CD14-positive monocyte (primary cell): Measurements from ENCODE around the genes LCE5A, CRCT1, S100A9, S100A6 and S100A1.

DNA sequence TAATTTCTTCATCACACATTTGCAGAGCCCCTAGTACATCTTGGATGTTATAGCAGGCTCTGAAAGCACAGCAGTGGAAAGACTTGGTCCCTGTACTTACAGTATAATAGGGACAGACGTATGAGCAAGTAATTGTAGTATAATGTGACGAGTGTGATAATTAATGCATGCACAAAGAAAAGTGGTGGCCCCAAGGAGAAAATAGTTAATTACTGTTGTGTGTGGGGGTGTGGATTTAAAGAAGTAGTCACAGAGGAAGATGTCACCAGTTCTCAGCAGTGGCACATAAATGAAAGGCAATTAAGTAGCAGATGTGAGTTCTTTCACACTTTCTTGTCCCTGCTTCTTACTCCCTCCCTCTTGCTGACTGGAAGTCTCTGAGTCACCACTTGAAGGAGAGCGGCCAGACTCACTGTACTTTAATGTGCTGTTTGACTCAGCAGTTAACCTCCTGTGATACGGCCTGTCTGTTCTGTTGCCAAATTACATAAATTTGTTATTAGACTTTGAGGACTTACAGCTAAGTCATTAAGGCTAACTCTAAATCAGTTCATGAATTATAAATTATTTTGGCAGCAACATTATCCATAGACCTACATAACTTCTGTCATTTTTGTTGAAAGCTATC is 20.8 kb downstream of the S100A10 start:
- CAGE, long polyA plus RNA, result no peak

- CAGE, long polyA plus RNA, result no peak
These were observed 11.0 kb upstream of the S100A11 start for GRCh38 chr1:152047524-152048488.

GRCh38 chr1:152510639-152511057 is at the start of gene LCE5A:
LCE5A (plus strand) TSS chr1:152510803.
- CAGE, long polyA plus RNA, result no peak

DNA sequence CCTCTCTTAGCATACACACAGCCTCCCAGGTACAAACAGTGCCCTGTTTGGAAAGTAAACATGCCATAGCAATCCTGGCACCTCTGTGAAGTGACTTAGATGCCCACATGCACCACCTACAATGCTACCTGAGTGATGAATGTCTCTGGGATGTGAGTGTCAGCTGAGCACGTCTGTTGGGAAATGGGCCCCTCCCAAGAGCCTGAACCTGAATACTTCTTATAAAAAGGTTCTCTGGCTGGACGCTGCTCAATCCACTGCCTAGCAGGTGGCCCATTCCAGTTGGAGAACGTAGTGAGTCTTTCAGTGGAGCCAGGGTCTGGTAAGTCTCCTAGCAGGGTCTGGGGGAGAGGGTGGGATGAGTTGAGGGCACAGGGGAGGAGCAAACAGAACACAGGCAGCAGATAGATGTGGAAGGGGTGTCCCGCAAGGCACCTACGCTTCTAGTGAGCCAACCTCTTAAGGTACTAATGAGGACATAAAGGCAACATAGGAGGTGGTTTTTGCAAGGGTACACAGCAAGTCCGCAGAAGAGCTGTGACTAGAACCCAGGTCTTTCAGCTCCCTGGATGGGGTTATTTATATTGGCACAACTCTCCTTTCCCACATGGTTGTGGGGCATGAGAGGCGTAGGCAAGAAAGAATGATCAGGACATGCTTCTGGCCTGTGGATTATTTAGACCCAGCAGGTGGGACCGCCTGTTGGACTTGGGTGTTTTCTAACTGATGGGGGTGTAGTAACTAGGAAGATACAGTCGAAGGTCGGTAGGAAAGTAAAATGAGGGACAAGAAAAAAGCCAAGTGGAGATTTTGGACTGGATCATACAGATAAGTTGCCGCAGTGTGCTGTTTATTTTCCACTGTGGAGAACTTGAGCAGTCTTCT is at the start of gene CRCT1:
TSS of gene CRCT1 (plus strand) at position 252 of the 885 bp plus-strand sequence.
- CAGE, long polyA plus RNA, result no peak

- CAGE, long polyA plus RNA, result no peak
These were observed 4.0 kb upstream of the LCE3E start for GRCh38 chr1:152570614-152570962.

DNA sequence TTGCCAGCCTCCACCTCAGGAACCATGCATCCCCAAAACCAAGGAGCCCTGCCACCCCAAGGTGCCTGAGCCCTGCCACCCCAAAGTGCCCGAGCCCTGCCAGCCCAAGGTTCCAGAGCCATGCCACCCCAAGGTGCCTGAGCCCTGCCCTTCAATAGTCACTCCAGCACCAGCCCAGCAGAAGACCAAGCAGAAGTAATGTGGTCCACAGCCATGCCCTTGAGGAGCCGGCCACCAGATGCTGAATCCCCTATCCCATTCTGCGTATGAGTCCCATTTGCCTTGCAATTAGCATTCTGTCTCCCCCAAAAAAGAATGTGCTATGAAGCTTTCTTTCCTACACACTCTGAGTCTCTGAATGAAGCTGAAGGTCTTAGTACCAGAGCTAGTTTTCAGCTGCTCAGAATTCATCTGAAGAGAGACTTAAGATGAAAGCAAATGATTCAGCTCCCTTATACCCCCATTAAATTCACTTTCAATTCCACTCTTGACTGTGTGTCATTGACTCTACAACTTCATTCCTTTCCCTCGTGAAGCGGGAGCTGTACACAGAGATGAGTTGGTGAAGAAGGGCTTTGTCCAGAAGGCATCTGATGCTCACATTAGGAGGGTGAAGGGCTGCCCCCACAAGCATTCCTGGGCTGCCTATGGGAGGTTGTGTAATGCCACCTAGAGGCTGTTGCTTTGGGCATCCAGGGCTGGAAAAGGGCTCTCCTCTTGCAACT is 1.6 kb downstream of the SPRR1B start:
- CAGE, long polyA plus RNA, result no peak

DNA sequence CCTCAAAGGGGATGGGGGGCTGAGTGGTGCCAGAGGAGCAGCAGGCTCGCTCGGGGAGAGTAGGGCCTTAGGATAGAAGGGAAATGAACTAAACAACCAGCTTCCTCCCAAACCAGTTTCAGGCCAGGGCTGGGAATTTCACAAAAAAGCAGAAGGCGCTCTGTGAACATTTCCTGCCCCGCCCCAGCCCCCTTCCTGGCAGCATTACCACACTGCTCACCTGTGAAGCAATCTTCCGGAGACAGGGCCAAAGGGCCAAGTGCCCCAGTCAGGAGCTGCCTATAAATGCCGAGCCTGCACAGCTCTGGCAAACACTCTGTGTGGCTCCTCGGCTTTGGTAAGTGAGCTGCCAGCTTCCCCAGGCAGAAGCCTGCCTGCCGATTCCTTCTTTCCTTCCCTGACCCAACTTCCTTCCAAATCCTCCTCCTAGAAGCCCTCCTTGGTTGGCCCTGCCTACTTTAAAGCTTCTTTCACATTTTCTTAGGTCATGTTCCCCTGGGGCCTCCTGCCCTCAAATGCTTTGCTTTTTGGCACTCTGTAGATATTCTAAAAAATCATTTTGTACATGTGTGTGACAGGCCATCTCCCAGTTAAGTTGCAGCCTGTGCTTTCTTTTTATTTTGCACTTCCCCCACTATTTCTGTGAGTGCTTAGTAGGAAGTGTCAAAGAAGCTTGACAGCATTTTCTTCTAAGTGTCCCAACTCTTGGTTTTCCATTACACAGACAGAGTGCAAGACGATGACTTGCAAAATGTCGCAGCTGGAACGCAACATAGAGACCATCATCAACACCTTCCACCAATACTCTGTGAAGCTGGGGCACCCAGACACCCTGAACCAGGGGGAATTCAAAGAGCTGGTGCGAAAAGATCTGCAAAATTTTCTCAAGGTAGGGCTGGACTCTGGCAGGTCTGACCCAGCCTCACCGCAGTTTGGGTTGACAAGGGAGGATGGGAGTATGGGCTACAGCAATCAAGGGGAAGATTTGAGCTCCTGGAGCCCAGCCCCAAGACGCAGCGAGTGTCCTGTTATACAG is at the start of gene S100A9:
TSS of gene S100A9 (plus strand) at position 310 of the 1,036 bp plus-strand sequence.
- CAGE, long polyA plus RNA, result no peak

DNA sequence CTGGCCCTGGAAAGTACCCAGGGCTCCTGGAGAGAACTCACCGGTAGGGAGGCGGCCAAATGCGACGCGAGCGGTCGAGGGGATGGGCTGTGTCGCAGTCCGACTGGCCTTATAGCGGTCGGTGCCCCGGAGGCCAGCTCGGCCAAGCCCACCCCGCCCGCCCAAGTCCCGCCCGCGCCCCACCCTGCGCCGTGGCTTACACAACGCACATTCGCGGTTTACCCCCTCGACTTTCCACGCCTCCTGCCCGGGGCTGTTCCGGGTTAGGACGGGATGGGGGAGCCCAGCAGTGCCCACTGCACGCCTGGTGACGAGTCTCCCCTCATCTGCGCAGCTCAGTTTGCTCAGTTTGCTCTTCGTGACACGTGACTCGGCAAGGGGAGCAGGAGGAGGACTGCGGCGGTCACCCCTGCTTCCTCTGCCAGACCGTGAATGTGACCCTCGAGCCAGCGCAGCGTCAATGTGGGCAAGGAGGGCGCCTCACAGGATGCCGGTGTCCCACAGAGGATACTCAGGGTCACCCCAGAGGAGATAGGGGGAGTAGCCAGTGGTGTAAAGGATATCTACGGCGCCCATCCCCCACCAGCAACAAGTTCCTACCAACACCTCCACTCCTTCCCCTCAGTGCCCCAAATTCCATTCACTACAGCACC is at the start of gene S100A6:
TSS of gene S100A6 (minus strand) at position 84 of the 653 bp plus-strand sequence.
- CAGE, long polyA plus RNA, result start-site peak on the minus strand centred at position 80 of the sequence, 106 bp wide, 387 and 510 reads in 2 replicates

- CAGE, long polyA plus RNA, result no peak
These were observed 4.0 kb downstream of the S100A16 start for GRCh38 chr1:153608644-153609622.

- CAGE, long polyA plus RNA, result no peak
These were observed at the start of gene S100A1 for GRCh38 chr1:153627770-153628664. S100A1 (plus strand) TSS chr1:153628434.

GRCh38 chr1:153636337-153636806 is 2.5 kb downstream of the CHTOP start:
- CAGE, long polyA plus RNA, result no peak

DNA sequence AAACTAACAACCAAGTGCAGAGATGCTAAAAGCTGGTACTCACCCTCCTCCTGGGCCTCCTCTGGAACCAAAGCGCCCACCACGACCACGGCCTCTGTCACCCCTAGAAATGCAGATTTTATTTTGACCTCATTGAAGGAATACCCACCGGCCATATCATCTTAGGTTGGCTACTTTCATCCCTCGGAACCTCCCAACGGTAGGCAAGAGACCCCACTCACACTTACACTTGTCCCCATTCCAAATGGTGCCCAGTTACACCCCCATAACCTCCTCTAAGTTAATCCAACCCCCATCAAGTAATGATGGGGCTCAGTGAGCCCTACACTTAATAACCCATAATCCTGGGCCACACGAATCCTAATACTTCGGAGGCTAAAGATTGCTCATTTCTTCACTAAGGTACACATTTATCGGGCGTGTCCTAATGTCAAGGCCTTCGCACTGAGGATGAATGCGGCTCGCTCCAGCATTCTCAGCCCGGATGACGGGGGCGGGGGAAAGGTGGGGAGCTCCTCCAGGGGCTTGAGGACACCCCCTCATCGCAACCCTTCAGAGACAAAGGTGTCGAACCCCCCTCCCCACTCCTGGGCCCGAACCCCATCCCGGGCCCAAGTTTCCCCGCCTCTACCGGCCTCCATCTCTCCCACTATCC is 538 bp downstream of the ILF2 start:
- CAGE, long polyA plus RNA, result no peak

GRCh38 chr1:153688901-153689662 is 10.6 kb downstream of the NPR1 start:
- CAGE, long polyA plus RNA, result no peak

DNA sequence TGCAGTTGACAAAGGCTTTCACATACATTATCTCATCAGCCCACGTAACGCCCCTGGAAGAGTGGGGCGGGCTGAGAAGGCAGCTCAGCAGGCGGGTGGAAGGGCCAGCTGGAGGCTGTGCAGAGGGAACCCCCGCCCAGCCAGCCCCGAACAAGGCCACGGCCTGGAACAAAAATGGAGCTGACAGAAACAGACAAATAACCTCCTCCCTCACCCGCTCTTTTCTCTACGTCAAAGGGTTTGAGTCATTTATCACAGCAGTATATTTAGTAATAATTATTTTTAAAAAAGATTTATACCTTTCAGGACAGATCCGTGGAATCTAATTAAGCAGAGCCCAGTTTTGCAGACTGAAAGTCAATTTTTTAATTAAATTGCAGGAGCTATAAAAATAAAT is 20.0 kb downstream of the NPR1 start:
- CAGE, long polyA plus RNA, result no peak

GRCh38 chr1:153774522-153774869 is 711 bp upstream of the SLC27A3 start:
- CAGE, long polyA plus RNA, result no peak

GRCh38 chr1:153775975-153776442 is 802 bp downstream of the SLC27A3 start:
- CAGE, long polyA plus RNA, result no peak

DNA sequence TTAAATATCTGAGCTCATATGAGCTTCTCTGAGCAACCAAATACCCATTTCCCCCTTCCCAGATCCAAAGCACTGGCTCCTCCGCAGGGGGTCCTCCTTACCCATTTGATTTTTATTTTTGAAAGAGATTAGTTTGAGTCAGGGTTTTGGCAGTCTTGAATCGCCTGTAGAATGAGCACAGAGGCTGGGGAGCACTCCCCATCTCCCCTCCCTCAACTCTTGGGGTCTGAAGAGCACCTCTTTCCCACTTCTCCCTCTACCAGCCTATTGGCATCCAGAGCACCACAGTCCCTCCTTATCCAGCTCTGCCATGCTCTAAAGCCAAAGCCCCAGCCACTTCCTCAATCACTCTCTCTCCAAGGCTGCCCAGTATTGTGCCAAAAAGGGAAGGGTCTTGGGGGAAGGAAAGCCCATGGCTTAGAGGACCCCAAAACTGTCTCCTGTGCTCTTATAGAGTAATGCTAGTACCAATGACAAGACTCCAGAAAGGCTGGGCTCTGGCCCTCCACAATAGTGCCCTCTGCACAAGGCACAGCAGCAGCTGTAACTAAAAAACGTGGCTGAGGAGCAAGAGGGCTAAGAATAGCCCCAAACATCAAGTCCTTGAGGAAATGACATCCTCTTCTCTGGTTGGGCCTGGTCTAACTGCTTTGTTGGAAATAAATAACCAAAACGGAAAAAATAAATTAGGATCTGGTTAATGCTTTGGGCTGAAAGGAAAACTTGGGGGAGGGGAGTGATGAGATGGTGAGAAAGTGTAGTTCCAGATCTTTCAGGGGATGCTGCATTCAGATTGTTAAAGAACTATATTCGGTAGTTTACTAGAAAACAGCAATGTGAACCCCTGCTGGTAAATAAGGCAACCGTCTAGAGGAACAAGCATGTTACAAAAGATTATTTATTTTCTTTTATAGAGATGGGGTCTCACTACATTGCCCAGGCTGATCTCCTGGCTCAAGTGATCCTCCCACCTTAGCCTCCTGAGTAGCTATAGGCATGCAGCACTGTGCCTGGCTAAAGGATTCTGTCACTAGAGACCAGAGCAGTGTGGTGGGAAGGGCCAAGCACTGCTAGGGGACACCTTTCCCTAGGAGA is 28.5 kb downstream of the SLC27A3 start:
- CAGE, long polyA plus RNA, result no peak

DNA sequence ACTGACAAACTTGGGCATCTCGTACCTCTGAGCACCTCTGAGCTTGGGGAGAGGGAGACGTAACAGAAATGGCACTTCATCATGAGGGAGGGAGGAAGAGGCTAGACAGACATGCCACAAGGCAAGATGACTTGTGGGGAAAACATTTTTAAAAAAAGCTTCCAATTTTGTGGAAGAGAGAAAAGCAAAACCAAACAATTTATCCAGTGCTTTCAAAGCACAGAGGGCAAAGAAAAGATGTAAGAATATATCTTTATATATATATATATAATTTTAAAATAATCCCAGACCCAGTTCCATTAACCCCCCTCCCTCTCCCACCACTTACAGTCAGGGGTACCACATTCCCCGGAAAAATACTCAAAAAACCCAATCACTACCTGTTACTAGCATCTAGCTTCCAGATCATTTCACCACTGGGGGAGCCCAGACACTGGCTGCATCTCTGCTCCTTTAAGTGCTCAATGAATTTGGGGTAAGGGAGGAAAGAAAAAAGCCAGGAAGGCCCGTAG is 32.7 kb downstream of the SLC27A3 start:
- CAGE, long polyA plus RNA, result no peak

DNA sequence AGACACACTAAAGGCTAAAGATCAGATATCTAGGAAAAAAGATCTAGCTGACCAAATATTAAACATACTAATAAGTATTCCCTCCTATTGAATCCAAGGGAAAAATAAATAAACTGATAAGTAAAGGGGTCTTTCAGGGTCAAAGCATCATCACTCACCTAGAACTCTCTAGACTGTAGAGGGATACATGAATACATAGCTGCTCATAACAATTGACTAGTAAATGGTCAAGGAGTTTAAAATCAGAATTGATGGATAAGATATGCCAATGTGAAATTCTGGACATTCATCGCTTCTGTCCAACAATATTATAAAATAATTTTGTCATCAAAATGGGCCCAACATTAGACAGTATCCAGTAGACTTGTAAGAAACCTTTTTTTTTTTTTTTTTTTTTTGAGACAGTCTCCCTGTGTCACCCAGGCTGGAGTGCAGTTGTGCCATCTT is 30.4 kb downstream of the GATAD2B start:
- CAGE, long polyA plus RNA, result no peak

- CAGE, long polyA plus RNA, result no peak
These were observed 2.2 kb downstream of the GATAD2B start for GRCh38 chr1:153920415-153921119.